Peripheral blood mononuclear cell (primary cell): ENCODE measurements around a stretch of chr3.

- PRO-cap, 8 experiments: no peak in any of the 8 experiments
Observed at GRCh38 chr3:100364677-100365697, 30.4 kb downstream of the NIT2 start.

DNA sequence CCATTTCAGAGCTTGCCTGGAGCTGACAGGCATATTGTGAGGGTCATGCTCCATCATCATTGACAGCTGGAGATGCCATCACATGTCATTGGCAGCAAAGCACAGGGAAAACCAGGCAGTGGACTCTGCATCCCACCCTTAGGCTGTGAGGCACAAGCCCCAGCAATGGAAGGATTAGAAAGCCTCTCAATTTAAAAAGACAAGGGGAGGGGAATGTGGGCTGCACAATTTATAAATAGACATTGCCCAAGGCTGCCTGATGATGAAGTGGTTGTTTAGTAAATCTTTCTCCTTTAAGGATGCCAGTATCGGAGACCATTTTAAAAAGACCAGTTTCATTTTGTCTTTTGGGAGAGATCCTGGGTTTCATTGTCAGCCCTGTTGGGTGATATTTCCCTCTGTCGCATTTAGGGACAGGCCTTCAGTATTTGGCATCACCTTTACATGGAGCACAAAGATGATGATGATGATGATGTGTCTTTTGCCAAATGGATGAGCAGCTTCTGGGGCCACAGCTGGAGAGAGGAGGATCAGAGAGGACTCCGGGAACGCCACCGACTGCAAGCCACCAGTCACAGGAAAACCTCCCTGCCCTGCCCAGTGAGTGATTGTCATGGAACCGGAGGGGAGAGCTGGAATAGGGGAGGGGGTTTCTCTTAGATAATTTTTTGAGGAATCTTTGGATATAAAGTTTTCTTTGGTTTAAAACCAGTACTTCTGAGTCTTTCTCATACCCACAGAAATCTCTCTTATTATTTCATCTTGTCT lies 28.1 kb downstream of the LNP1 start:
- PRO-cap, 8 experiments: no peak in any of the 8 experiments

DNA sequence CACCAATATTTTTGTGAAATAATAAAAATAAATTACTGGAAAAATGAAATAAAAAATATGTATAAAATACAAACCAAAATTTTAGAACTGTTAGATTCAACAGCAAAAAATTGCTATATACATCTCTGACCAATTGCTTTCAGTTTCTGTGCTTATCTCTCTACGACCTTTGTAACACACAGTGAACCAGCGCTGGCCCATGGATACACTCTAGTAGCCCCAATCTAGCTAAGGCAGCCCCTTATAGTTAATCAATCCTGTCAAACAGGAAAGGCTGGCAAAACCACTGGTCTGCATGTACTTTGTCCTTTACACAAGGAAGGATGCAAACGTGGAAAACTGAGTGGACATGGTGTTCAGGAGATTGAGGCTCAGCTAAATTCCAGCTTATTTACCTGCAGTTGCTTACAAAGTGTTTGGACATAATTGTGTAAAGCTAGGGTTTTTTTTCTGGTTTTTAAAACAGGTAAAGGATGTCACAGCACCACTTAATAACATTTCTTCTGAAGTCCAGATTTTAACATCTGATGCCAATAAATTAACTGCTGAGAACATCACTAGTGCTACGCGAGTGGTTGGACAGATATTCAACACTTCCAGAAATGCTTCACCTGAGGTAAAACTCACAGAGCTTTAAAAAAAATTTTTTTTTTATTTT lies 25.9 kb downstream of the ADGRG7 start:
- PRO-cap, 8 experiments: no peak in any of the 8 experiments

DNA sequence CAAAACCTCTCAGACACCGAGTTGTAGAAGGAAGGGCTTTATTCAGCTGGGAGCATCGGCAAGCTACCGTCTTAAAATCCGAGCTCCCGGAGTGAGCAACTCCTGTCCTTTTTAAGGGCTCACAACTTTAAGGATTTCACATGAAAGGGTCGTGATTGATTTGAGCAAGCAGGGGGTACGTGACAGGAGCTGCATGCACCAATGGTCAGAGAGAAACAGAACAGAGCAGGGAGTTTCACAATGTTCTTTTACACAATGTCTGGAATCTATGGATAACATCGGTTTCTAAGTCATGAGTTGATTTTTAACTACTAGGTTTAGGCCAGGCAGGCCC lies 38.9 kb downstream of the PCNP start:
- PRO-cap, 8 experiments: no peak in any of the 8 experiments

GRCh38 chr3:101685516-101685971 lies 974 bp downstream of the RPL24 start:
- PRO-cap, 8 experiments: peak in 6 of 8 experiments; most common minus-strand start chr3:101685827 (in 6)

- PRO-cap, 8 experiments: peak in 6 of 8 experiments; most common plus-strand start chr3:101785211 (in 1); most common minus-strand start chr3:101784985 (in 6)
Observed at GRCh38 chr3:101784815-101785797, 6.1 kb downstream of the NXPE3 start.

- PRO-cap, 8 experiments: no peak in any of the 8 experiments
Observed at GRCh38 chr3:101828355-101828989, 20.8 kb upstream of the NFKBIZ start.

- PRO-cap, 8 experiments: peak in 5 of 8 experiments; most common plus-strand start chr3:101863772 (in 3)
Observed at GRCh38 chr3:101863653-101863900, 14.3 kb downstream of the NFKBIZ start.

DNA sequence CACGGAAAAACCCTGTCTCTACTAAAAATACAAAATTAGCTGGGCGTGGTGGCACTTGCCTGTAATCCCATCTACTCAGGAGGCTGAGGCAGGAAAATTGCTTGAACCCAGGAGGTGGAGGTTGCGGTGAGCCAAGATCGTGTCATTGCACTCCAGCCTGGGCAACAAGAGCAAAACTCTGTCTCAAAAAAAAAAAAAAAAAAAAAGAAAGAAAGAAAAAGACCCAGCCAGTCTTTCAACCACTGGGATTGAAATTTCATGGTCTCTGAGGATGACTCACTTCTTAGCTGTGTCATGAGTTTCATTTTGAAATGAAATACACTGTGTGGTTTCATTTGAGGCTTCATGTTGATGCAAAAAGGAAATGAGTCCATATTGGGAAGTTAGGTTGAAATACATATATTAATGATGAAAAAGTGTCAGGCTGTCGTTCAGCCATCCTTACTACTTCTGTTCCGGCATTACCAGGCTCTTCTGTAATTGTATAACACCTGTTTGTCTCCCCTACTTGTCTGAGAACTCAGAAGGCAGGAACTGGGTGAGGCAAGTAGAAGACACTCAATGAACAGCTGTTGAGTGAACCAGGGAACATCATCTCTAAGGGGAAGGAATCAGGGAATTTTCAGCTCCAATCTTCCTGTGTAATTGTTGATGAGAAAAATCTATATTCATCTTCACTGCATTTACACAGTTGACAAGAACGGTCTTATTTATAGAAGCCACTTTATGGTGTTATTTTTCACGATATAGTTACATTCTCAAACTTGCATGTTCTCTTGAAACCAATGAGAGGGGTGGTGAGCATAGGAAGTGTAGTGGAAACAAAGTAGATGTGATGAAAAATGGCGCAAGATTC lies 87.4 kb downstream of the NFKBIZ start:
- PRO-cap, 8 experiments: no peak in any of the 8 experiments

GRCh38 chr3:101941138-101941735 lies 91.9 kb downstream of the NFKBIZ start:
- PRO-cap, 8 experiments: peak in 1 of 8 experiments; most common minus-strand start chr3:101941449 (in 1)

- PRO-cap, 8 experiments: peak in 1 of 8 experiments; most common minus-strand start chr3:104676389 (in 1)
Observed at GRCh38 chr3:104676132-104676650, 690.5 kb upstream of the ALCAM start.

DNA sequence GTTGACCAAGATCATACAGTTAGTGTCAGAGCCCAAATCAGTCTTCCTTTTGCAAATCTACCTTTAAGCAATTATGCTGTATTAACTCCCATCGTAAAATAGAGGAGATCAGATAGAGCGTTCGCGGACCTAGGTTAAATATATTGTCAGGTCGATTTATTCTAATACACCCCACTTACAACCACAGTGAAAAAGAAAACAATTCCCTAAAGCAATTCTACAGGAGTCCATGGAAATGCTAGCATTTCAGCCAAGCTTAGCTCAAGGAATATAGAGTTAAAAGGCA lies 1.8 kb upstream of the ALCAM start:
- PRO-cap, 8 experiments: no peak in any of the 8 experiments

GRCh38 chr3:105368520-105369492 lies 2.1 kb downstream of the ALCAM start:
- PRO-cap, 8 experiments: peak in 8 of 8 experiments; most common plus-strand start chr3:105369218 (in 5); most common minus-strand start chr3:105368779 (in 5)

DNA sequence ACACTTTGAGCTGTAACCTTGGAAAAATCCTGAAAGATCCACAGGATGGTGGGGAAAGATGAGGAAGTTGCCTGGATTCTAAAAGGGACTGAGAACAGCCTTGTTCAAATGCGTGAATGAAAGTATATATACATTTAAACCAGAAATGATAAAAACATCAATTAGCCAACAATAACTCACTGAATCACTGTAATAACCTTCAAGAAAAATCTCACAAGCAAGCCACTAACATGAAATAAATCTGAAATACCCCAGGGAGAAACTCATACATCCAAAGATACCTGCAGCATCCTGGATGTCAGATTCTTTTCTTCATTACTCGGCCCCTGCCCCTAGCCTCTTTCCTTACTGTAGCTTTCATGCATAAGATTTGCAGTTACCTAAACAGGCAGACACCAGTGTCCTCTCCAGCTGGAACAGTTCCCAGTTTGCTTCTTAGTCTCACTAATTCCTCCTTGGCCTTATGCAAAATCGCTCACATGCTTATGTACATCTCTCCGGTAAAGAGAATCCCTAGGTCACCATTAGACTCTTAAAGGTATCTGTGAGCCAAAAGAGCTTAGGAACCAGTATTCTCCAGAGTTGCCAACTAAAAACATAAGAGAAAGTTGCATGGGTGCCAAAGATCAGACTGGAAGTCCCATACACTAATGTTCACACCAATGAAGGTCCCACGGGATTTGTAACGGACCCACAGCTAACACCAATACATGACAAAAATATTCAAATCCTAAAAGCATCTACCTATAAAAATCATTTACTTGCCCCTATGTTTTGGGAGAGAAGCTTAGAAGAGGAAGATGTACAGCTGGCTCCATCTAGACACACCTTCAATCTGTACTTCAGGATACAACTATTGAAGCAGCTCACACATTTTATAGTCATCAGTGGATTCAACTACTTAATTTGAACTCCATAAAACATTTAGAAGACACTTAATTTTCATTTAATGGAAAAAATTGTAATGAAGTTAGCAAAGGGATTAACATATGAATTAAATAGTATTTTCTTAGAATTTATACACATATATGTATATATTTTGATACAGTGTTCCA lies 66.6 kb downstream of the CBLB start:
- PRO-cap, 8 experiments: no peak in any of the 8 experiments

DNA sequence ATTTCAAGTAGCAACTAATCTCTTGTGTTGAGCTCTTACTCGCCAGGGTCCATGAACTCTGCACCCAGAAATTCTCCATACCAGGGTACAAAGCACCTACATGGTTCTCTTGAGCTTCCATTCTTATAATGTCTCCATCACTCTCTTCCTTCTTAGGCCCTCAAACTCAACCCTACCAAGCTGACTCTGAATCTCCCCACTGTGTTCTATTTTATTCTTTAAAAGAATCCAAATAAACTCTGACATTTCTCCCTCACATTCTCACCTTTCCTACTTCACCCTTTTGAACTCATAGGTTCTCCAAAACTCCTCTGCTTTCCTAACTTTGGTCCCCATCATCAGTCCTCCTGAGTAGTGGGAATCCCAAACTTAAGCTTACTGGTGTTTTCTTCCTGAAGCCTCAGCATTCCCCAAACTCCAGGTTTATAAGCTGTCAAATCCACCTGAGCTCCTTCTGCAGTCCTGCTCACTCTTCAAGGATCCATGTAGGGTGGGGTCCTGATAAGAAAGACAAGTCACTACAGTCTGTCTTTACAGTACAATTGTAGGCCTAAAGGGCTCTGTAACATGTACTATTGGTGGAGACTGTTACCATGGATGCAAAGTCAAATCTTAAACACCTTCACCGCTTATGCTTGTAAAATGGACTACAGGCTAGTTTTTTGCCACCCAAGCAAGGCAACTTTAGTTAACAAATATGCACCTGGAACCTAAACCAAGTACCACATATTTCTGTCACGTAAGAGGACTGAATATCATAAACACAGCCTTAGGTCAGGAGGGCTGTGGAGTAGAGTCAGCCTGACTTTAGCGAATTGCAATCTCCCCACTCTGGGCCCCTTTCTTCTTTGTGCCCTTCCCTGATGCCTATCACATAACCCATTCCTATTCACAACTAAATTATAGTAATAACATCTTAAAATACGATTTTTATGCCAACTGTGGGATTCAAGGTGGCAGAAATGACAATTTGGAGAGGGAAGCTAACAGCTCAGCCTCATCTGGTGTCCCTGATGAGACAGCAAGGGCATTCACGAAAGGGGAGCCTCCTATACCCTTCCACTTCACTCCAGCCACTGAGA lies 44.7 kb downstream of the CBLB start:
- PRO-cap, 8 experiments: no peak in any of the 8 experiments

DNA sequence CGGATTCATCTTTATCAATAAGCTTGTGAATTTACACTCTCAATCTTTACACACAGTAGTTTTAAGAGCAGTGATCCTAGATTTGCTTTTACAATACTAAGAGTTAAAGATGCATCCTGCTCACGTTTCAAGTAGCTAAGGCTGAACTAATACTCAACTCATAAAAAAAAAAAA lies 1.2 kb downstream of the CBLB start:
- PRO-cap, 8 experiments: no peak in any of the 8 experiments

DNA sequence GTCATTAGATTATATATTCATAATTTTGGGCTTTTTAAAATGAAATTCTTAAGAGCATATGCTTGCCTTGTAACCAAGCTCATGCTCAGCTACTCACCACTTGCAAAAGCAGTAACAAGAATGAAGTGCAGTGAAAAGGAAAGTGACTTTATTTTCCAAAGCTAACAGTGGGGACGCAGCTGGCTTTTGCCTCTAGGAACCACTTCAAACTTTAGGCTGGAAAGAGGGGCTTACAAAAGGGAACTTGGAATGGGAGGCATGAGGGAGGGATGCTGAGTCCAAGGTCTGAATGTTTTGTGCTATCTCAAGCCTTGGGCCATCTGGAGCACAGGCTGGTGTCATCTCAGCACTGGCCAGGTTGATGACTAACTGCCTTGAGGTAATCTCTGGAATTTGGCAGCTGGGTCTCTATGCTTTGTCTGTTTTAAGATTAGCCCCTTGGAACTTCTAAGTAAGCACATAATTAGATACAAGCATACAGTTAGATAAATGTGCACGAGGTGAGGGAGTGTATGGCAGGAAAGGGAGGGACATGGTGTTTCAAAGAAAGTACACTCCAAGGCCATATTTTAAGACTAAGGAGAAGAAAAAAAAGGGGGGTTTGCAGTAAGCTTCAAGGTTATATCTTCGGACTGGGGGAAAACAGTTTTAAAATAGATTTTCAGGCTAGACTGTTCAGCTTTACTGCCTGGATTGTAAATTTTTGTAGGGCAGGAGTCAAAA lies 252.4 kb upstream of the CCDC54 start:
- PRO-cap, 8 experiments: no peak in any of the 8 experiments

GRCh38 chr3:107241197-107241843 lies 135.9 kb upstream of the CCDC54 start:
- PRO-cap, 8 experiments: no peak in any of the 8 experiments

- PRO-cap, 8 experiments: no peak in any of the 8 experiments
Observed at GRCh38 chr3:107558525-107558989, 35.8 kb downstream of the BBX start.

- PRO-cap, 8 experiments: peak in 5 of 8 experiments; most common plus-strand start chr3:107599280 (in 1); most common minus-strand start chr3:107599287 (in 3)
Observed at GRCh38 chr3:107598476-107599734, 76.1 kb downstream of the BBX start.